M059J (cell line): ENCODE measurements around a stretch of chr12.

GRCh38 chr12:92091067-92091899, 54.4 kb downstream of the BTG1 start:
- RAMPAGE, long total RNA, result no peak

DNA sequence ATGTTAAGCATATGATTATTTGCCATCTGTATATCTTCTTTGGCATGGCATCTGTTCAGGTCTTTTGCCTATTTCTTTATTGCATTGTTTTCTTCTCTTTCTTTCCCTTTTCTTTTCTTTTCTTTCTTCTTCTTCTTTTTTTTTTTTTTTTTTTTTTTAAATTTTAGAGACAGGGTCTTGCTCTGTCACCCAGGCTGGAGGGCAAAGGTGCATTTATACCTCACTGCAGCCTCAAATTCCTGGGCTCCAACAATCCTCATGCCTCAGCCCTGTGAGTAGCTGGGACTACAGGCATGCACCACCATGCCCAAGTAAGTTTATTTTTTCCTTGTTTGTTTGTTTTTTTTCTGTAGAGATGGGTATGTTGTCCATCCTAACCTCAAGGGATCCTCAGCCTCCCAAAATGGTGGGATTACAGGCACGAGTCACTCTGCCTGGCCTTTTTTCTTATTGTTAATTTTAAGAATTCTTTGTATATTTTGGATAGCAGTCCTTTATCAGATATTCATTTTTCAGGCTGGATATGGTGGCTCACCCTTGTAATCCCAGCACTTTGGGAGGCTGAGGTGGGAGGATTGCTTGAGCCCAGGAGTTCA, 51.7 kb downstream of the BTG1 start:
- RAMPAGE, long total RNA, result no peak

DNA sequence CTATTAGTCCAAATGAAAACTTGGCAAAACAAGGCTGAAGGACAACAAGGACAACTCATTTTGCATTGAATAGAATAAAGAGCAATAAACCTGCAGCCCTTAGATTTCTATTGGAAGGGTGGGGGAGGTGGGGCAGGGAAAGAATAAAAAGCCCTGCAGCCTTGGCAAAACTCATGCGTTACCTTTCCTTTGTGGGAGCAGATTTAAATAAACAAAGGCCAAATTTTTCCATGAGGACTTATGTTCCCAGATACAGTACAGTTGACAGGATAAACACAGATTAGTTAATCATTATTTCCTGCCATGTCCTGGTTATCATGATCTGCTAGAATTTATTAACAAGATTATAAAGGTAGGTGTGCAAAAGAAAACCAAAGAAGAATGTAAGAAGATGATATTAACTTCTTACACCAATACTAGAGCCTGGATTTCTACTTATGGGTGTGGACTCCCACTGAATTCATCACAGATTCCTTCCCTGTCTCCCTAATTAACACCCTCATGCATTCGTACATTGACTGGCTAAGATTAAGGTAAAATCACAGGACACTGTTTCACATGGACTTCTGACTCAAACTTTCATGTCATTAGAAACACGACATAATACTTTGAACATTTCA, 46.6 kb downstream of the BTG1 start:
- RAMPAGE, long total RNA, result no peak

DNA sequence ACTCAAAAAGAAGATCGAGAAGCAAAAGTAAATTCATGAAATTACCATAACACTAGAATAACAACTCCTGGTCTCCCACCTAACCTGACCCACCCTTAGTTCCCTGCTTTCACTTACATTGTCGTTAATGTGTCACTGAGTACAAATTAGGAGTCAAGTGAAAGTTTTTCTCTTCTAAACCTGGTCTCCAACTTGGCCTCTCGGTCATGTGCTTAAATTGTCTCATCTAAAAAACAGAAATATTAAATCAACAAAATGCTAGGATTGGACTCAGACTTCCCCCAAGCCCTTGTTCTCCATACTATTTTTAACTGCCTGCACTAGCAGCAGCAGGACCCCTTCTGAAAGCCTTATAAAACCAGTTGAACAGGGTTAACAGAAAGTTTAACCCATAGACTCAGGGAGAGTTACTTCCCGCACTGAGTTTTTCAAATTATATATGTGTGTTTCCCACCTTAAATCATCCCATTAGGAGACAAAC, 1.9 kb upstream of the BTG1 start:
- RAMPAGE, long total RNA, result no peak

DNA sequence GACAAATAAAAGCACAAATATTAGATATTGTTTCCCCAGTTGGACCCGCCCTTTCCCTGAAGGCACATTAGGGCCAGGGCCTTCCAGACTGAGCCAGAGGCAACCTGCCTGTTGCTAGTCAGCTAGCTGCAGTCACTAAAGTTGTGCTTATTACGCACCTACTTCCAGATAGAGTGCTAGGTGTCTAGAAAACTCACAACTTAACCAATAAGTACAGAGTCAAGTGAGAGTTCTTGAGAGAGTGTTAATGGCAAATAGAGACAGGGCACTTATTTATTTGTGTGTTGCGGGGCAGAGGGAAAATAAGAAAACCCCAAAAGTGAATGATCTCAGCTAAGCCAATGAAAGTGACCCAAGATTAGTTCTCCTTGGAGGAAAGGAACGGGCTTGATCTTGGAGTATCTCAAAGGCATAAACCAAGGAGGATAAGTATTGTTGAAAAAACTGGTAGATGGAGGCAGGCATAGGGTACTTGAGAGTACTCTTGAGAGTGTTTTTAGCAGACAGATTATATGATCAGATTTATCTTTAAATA, 3.1 kb upstream of the BTG1 start:
- RAMPAGE, long total RNA, result no peak

- RAMPAGE, long total RNA, result no peak
Observed at GRCh38 chr12:92292078-92292390, 146.4 kb upstream of the BTG1 start.

DNA sequence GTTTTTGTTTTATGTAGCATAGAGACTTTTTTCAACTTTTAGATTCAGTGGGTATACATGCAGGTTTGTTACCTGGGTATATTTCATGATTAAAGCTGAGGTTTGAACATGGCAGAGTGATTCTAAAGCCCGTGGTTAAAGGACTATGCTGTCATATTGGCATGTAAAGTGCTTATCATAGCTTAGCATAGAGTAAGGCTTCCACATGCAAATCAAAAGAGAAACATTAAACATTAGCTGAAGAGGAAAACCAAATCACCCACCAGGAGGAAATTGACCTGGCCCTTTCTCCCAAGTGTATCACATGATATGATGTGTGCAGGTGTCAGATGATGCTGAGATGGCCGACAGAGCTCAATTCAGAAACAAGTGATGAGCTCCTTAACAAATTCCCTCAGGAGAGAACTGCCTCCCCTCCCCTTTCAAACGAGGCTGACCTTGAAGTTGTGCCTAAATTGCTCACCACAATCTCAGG, 217.1 kb upstream of the BTG1 start:
- RAMPAGE, long total RNA, result no peak

GRCh38 chr12:92444537-92445149, 258.1 kb upstream of the PLEKHG7 start:
- RAMPAGE, long total RNA, result no peak

- RAMPAGE, long total RNA, result no peak
Observed at GRCh38 chr12:92467687-92468861, 234.7 kb upstream of the PLEKHG7 start.

GRCh38 chr12:92505205-92506279, 197.2 kb upstream of the PLEKHG7 start:
- RAMPAGE, long total RNA, result no peak

DNA sequence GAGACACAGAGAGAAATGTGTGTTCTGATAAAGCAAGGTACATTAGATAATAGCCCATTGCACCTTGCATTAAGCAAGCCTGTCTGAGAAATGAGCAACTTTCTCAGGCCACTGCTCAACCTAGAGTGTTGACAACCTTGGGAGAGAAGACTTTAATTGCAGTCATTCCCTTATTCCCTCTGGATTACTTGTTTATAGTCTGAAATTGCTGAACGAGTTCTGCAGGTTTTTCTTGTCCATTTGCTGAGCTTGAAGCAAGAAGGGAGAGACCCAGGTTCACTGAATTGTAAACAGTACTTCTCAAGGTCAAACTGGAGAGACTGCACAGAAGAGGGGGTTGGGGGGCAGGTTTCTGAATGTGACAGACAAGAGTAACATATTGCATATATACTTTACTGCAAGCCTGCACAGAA, 159.4 kb upstream of the PLEKHG7 start:
- RAMPAGE, long total RNA, result no peak

DNA sequence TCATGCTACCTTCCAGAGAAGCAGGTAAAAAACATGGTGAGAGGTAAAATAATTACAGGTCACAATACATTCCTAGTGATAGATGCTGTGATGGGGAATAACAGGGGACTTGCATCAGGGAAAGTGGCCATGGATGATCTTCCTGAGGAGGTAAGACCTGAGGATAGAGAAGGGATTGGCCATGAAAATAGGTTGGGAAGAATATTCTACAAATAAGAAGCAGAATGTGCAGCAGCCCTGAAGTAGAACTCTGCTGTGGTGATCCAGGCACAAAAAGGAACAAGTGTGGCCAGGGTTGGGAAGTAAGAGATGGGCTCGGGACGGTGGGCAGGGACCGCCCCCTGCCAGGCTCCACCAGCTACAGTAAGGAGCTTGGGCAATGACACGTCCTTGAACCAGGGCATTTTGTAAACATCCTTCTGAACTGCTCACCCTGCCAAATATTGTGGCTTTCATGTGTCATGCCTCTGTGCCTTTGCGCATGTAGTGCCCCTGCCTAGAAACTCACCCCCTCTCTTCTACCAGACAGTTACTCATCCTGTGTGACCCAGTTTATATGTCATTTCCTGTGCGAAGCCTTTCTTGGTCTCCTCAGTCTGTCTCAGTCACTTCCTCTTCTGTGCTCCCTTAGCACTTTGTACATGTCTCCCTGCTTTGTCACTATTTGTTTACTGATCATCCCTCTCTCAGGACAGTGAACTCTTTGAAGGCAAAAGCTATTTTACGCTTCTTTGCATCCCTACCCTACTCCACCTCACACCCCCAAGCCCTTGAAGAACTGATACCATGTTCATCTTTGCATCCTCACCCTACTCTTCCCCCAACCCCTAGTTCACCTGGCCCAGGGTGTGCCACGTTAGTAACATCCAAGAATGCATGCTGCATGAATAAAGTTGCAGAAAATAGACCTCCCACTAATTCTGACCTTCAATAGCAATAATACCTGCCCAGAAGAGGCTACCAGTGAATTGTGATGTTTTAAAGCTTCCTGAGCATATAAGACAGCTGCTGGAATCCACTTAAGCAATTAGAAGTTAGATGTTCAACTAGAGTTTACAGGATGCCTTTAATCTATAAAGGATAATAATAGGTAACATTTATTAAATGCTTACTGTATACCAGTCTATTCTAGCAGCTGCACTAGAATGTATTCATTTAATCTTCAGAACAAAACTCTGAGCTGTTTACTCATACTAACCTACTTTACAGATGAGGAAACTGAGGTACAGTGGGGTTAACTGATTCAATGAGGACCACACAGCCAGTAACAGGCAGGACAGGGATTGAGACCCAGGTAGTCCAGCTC, 108.8 kb upstream of the PLEKHG7 start:
- RAMPAGE, long total RNA, result no peak

DNA sequence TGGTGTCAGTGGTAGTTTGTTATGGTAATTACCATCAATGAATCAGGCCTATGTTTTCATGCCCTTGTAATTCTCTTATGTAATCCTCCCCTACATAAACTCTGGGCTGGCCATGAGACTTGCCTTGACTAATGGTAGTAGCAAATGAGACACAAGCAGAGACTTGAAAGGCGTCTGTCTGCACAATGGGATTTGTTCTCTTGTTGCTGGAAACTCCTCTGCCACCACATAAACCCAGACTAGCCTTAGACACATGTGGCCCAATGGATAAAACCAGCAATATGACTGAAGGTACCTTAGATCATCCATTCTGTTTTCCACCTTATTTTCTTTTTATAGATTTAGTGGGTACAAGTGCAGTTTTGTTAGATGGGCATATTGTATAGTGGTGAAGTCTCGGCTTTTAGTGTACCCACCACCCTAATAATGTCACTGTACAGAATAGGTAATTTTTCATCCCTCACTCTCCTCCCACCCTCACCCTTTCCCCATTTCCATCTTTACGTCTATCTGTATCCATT, 16.8 kb downstream of the EEA1 start:
- RAMPAGE, long total RNA, result no peak

GRCh38 chr12:92929402-92930132, 472 bp upstream of the EEA1 start:
- RAMPAGE, long total RNA, result no peak

GRCh38 chr12:93029023-93029592, 100.0 kb upstream of the EEA1 start:
- RAMPAGE, long total RNA, result no peak

DNA sequence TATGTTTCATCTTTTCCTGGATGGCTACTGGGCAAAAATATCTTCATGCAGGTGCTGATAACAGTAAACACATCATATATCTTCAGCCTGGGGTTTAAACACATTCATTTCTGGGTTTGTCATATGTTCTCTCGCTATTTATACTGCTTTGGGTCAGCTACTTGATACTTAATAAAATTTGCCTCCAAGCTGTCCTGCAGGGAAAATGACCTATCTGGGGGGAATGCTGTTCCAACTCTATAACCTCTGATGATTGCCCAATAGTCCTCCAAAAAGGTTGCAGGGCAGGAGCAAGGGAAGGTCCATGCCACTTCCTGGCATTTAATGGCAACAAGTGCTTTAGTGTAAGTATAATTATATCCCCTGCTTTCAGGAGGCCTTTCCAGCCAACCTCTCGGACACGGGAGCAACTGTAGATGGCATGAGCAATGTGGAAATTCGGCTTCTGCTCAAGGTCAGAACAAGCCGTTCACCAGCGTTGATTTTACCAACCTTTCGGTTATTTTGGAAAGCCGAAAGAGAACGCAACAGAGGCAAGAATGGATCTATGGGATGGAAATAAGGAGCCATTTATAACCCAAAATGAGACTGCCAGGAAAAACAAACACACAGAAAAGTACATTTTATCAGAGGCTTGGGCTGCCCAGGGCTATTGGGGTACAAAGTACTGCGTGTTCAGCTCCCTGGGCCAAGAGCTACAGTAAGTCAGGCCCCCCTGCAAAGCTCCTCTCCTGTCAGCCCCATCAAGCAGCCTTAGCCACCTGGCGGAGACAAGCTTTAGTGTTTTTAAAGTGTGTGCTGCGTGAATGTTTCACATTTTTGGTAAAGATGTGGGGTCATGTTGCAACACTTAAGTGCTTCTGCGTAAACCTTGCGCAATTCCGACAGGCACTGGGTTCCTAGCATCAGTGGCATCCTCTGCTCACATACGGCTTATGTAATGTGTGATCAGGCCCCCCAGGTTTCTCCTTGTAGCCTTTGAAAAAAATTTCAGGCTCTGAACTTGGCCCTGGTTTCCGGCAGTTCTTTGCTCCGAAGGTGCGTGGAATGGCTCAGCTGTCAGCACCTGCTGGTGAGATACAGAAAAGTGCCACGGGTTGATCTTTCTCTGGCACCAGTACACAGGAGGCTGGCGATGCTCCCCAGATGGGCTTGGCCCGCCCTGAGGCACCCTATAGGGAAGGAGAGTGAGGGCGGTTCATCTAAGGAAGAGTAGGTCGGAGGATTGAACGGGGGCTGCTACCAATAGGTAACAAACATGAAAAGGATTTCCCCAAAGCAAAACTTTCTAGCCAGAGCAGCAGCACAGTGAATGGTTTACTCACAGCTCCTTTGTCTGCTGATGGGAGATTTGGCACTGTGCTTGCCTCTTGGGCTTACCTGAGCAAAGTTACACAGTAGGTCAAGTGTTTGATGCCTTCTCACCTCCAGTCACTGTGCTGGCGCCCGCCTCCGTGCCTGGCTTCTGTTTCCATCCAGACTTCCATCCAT, 198.5 kb upstream of the EEA1 start:
- RAMPAGE, long total RNA, result no peak

DNA sequence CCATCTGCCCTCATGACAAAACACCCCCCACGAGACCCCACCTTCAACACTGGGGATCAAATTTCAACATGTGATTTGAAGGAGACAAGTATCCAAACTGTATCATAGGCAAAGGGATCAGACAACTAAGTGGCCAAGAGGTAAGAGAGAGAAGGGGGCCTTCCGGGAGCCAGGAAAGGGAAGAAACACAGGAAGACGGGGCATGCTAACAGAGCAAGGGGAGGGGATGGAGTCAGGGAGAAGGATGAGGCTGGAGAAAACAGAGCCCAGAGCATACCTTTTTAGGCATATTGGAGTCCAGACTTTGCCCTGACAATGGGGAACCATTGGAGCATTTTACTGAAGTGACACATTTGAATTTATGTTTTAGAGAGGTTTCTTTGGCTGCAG, 204.4 kb upstream of the NUDT4 start:
- RAMPAGE, long total RNA, result no peak

DNA sequence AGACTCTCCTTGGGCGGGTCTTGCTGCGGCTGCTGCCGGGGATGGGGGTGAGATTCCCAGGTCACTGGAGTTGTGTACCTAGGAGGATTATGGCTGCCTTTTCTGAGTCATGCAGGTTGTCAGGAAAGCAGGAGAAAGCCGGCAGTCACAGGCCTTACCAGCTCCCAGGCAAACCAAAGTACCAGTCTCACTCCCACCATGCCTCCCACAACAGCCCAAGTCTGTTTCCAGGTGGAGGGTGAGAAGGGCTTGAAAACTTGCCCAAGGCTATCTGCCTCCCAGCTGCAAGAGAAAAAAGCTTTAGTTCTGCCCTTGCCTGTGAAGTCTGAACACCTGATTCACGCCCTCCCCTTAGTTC, 162.9 kb upstream of the NUDT4 start:
- RAMPAGE, long total RNA, result no peak

- RAMPAGE, long total RNA, result no peak
Observed at GRCh38 chr12:93438226-93438695, 3.5 kb downstream of the UBE2N start.

GRCh38 chr12:93466979-93467340, 354 bp upstream of the MRPL42 start:
- RAMPAGE, long total RNA, result no peak